SK-N-DZ (cell line): ENCODE measurements around a stretch of chr9.

DNA sequence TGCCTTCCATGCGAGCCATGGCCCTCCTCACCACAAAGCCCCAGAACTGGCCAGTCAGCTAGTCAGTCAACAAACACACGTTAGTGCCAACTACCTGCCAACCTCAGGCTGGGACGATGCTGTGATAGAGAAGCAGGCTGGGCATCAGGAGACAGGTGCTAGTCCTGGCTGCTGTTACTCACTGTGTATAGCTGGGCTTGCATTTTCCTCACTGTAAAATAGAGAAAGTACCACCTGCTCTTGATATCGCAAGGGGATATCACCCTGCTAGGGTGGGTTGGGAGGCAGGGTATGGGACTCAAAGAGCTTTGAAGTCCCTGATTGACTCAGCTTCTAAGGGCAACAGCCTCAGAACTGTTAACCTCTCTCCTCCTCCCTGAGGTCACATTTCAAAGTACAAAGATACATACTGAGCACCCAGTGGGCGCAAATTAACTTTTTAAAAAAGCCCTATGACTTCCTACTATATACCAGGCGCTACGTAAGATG lies 2.0 kb downstream of the AKNA start:
RAMPAGE:
- cytosol, long total RNA, result no peak
- nucleus, long total RNA, result no peak

DNA sequence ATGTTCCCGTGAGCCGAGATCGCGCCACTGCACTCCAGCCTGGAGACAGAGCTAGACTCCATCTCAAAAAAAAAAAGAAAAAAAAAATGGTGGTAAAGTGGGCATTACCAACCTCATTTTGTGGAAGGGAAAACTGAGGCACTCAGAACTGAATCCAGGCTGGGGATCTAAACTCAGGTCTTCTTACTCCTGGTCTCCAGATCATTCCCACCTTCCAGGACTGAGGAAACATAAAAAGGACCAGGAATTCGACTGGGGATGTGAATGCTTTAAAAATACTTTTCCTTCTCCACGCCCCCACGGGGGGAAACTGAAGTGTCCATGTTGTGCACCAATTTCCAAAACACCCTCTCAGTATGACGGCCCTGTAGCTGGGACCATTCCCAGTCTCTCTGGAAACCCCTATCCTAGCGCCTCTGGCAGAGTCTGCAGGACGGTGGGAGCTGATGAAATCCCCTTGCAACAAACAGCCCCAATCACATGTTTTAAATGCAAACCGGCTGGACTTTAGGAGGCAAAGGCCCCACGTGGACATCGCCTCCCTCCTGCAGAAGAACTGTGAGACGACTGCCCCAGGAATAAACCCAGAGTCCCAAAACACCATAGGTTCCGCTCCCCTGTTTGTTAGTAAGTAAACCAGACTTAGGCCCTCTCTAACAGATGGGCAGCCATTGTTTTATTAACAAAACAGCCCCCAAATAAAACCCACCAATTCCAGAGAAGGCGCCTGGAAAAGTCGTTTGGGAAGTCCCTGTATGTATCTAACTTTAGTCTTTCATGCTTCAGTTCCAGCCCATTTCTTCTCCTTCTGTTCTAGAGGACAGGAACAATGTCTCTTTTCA lies 9.1 kb upstream of the AKNA start:
RAMPAGE:
- cytosol, long total RNA, result no peak
- nucleus, long total RNA, result no peak

GRCh38 chr9:114452717-114453400 lies 52.4 kb downstream of the WHRN start:
RAMPAGE:
- cytosol, long total RNA, result no peak
- nucleus, long total RNA, result no peak

DNA sequence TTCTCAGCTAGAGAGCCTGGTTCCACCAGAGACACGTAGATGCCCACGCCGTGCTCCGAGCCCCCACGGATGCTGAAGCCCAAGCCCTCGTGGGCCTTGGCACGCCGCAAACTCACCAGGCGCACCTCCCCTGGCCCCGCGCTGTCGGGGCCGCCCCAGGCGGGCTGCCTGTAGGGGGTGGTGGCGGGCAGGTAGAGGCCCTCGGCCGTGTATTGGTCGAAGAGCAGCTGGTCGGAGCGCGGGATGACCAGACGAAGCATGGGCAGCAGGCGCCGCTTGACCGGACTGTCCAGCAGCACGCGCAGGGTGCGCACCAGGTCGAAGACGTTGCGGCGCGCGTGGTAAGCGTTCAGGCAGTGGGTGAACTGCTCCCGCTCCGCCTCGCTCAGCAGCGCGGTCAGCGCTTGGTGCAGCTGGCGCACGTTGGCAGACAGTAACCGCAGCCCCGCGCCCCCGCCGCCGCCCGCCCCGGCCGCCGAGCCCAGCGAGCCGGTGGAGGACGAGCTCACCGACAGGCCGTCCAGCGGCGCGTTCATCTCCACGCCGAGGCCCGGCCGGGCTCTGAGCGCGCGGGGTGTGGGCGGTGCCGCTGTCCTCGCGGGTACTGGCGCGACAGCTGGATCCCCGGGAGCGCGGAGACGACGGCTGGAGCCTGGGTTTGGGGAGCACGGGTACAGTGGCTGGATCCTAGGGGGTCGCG lies 857 bp downstream of the WHRN start:
RAMPAGE:
- cytosol, long total RNA, result no peak
- nucleus, long total RNA, result no peak

DNA sequence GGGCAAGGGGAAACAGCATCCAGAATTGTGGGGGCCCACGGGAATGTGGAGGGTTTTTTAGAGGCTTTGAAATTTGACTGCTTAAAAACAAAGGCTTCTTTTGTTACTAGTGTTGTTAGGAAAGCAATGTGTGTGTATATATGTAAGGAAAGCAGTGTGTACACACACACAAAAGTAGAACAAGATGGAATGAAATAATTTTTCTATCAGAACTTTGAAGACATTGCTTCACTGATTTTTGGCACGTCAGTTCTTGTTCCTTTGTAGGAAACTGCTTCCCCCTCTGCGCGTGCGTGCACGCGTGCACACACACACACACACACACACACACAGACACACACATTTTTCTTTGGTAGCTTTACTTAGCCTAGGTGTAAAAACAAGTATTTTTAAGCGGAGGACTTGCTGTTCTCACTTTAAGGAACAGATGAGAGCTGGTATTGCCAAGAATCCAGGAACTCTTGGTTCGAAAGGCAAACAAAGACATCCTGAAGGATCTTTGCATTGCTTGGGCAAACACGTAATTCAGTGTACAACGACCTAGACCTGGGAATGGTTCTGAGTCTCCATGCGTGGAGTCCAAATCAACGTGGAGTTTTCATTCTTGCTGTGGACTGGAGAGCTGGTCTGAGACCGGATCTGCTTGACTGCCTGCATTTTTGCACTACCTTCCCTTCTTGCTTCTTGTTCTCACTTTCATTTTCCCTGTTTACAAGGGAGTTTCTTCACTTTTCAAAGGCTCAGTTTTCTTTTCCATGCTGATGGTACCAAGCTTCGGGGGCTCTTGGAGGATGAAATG lies 8.1 kb downstream of the TMEM268 start:
RAMPAGE:
- cytosol, long total RNA, result no peak
- nucleus, long total RNA, result no peak

RAMPAGE:
- cytosol, long total RNA, result no peak
- nucleus, long total RNA, result no peak
Measured at GRCh38 chr9:114657453-114657609, 274 bp downstream of the TEX53 start.

RAMPAGE:
- cytosol, long total RNA, result no peak
- nucleus, long total RNA, result no peak
Measured at GRCh38 chr9:114721325-114722043, 39.5 kb upstream of the TEX48 start.

RAMPAGE:
- cytosol, long total RNA, result no peak
- nucleus, long total RNA, result no peak
Measured at GRCh38 chr9:114955225-114955628, 24.8 kb upstream of the TNFSF8 start.

RAMPAGE:
- cytosol, long total RNA, result no peak
- nucleus, long total RNA, result no peak
Measured at GRCh38 chr9:115027797-115027996, 90.3 kb downstream of the TNC start.

DNA sequence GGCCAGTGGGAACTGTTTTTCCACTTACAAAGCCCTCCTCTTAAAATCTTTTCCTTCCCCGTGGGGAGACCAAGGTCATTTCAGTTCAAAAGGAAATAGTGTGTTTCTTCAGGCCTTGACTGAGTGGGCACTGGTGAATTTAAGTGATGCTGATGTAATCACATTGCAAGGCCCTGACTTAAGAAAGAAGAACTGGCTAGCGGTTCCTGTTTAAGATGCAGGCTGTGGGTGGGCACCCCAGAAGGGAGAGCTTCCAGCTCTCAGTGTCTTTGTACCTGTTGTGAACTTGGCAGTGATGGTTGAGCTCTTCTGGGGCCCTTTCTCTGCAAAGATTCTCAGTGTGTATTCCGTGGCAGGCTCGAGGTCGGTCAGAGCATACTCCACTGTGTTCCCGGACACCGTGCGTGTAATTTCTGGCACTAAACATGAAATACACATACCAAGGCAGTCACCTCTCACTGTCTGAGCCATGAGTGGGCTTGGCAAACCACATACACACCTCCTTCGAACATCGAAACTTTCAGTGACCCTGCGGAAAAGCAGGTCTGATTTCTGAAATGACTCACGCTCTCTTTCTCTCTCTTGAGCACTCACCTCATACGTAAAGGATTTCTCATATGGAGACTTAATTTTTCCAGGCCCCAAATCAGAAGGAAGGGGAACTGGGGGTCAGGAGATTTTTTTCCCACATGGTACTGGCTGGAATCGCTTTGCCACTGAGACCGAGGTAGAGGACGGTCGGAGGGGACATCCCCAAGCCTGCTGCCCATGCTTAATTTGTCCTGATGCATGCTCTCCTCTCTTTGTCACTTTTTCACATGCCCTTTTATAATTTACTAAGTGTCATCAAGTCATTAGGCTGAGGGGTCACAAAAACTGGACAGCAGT lies 81.9 kb downstream of the TNC start:
RAMPAGE:
- cytosol, long total RNA, result no peak
- nucleus, long total RNA, result no peak

RAMPAGE:
- cytosol, long total RNA, result no peak
- nucleus, long total RNA, result no peak
Measured at GRCh38 chr9:115040902-115041441, 77.0 kb downstream of the TNC start.

RAMPAGE:
- cytosol, long total RNA, result no peak
- nucleus, long total RNA, result no peak
Measured at GRCh38 chr9:115116339-115117149, 1.4 kb downstream of the TNC start.

DNA sequence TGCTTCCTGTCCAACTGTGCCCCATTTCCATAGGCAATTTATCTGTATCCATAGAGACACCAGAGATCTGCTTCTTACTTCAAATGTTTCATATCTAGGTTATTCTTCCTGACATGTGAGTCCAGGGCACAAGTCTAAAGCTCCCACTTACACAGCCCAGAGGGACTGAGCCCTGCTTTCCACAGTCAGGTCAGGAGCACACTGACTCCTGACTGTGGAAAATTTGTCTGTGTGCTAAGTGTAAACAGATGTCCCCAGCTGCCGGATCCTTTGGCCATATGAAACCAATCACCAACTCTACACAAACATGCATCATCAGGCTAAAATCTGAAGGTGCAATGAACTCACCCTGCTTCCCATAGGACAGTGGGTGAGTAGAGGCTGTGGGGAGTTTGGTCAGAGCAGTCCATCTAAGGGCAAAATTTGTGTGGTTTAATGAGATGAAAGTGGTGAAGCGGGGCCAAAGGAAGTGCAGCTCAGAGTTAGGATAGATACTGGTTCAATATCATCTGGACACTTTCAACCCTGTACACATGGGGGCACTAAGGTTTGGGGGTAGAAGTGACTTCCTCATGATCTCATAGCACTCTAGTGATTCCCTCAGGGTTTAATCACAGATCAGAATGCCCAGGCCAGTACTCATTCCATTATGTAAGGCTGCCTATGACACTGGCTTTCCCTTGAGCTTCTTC lies 85.3 kb upstream of the TNC start:
RAMPAGE:
- cytosol, long total RNA, result no peak
- nucleus, long total RNA, result no peak

DNA sequence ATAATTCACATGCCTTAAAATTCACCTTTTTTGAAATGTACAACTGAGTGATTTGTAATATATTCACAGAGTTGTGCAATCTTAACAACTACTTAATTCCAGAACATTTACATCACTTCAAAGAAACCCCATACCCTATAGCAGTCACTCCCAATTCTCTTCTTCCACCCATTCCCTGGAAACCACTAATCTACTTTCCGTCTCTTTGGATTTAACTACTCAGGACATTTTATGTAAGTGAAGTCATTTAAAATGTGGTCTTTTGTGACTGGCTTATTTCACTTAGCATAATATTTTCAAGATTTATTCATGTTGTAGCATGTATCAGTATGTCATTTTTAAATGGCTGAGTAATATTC lies 214.2 kb upstream of the PAPPA start:
RAMPAGE:
- cytosol, long total RNA, result no peak
- nucleus, long total RNA, result no peak

DNA sequence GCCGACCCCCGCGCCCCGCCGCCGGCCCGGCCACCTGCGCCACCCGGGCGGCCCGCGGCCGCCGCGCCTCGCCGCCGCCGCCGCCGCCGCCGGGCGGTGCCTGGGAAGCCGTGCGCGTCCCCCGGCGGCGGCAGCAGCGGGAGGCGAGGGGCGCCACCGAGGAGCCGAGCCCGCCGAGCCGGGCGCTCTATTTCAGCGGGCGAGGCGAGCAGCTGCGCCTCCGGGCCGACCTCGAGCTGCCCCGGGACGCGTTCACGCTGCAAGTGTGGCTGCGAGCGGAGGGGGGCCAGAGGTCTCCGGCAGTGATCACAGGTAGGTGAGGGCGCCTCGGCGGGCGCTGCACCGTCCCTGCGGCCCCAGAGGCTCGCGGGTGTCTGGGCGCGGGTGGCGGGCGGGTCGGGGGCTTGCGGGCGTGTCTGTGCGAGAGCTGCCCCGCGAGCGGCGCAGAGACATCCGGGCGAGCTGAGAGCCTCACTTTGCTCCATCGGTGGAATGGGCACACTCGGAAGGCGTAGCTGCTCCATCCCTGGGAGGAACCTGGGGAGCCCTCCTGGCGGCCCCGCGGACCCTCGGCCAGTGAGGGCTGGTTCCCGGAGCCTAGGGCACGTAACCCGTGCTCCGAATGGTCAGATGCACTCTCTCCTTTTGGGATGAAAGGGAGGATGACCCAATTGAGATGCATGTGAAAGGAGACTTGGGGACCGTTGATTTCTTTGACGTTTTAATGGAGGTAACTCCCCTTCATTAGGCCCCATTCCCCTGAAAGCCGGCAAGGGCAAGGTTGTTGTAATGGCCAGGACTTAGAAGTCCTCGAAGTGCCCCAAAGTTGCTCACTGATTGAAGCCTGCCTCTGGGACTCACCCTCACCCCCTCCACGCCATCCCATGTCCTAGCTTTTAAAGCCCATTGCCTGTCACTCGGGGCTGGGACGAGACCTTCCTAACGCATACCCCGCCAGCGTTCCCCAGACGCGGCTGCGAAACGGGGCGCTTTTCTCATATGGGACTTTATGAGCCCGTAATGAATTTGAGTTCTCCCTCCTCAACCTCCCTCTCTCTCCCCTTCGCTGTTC lies 1.0 kb downstream of the PAPPA start:
RAMPAGE:
- cytosol, long total RNA, result no peak
- nucleus, long total RNA, result no peak

RAMPAGE:
- cytosol, long total RNA, result no peak
- nucleus, long total RNA, result no peak
Measured at GRCh38 chr9:116312336-116312691, 158.7 kb downstream of the PAPPA start.

DNA sequence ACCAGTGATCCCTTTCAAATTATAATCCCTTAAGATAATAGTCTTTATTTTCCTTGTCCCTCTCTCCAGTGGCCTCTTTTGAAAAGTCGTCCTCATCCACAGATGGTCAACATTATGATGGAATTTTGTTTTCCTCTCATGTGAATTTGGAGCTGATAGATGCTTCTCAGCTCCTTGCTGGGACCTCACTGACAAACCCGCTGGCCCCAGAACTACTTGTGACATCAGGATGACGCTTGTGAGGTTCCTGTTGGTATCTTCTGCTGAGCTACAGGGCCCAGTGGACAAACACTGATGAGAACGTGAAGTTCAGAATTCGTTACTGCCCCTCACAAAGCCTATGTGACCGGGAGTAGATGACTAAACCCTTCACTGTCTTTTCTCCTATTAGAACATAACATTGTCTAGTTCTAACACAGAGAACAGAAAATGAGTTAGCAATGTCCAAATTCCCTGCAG lies 143.5 kb upstream of the TRIM32 start:
RAMPAGE:
- cytosol, long total RNA, result no peak
- nucleus, long total RNA, result no peak

DNA sequence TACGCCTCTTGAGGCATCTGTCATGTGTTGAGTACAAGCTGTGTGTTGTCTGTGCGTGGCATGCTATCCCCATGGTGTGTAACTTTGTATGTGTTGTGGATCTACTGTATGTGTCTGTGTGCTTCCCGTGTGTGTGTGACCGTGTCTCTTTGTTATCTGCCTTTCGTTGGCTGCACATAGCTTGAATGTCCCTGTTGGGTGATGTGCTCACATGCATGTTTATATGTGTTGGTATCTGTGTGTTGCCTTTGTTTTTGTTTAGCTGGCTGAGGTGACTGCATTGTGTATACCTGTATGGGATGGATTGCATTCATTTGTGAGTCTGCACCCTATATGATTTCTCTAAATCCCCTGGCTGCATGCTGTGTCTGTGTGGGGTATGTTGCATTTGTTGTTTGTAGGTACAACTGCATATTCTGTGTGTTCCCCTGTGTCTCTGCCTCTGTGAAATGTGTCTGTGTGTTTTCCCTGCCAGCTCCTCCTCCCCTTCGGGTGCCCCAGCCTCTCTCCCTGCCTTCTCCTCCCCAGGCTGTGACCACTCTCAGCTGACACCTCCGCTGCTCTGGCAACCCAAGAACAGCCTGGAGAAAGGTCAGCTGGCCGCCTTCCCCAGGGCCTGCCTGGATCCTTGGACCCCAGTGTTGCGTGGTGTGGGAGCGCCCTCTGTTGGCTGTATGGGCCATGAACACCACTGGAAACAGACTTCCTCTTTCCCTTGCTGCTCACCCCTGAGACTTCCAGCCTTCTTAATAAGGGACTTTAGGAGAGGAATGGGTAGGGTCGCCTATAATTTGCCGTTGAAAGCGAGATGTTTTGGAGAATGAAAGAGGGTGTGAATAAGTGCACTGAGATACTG lies 115.2 kb upstream of the TRIM32 start:
RAMPAGE:
- cytosol, long total RNA, result no peak
- nucleus, long total RNA, result no peak

RAMPAGE:
- cytosol, long total RNA, result no peak
- nucleus, long total RNA, result no peak
Measured at GRCh38 chr9:117706510-117707217, 2.5 kb downstream of the TLR4 start.

DNA sequence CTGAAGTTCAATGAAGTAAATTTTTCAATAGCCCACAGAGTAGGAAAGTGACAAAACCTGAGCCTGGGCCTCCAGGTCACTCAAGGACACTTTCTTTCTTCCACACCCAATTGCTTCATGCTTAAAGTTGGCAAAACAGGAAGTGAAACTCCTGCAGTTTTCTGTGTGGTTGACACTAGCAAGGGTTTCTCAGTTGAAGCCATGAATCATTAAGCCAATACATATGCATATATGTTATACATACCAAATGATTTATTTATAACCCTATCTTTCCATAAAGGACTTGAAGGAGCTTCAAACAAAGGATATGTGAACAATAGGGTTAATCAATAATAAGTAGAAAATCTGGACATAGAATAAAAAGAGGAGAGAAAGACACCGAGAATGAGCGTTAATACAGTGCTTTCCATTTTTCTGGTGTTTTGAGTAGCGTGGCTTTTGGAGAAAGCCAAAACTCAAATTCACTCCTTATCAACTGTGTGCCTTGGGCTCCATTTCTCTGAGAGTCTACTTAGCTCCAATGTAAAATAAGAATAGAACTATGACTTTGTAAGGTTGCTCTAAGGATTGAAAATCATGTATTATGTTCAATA lies 14.0 kb downstream of the TLR4 start:
RAMPAGE:
- cytosol, long total RNA, result no peak
- nucleus, long total RNA, result no peak